ENCODE results near the genes TMEM88B, TMEM240, NADK and TMEM52.

GRCh38 chr1:1409828-1410212 lies 2.7 kb upstream of the MRPL20 start:
- PRO-cap: no peak

GRCh38 chr1:1425599-1426516 lies at the start of gene TMEM88B:
TMEM88B (plus strand) TSS chr1:1425871.
- PRO-cap: no peak

DNA sequence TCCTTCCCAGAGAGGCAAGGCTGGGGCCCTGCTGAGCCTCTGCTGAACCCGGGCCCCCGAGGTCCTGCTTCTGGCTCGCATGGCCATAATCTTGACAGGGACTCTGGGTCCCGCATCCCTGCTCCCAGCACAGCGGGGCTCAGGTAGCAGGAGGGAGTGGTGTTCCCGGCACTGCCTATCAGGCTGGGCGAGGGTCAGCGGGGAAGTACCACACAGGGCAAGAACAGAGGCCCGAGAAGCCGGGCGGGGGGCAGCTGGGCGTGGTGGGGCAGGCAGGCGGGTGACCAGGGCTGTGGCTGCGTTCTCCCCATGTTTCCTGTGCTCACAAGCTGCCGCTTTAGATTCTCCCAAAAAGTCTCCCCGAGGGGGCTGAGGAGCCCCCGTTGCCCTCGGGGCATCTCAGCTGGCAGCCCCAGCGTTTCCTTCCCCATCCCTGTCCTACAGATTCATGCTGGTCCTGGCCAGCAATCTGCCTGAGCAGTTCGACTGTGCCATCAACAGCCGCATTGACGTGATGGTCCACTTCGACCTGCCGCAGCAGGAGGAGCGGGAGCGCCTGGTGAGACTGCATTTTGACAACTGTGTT lies 18.3 kb downstream of the ATAD3B start:
- PRO-cap: no peak

DNA sequence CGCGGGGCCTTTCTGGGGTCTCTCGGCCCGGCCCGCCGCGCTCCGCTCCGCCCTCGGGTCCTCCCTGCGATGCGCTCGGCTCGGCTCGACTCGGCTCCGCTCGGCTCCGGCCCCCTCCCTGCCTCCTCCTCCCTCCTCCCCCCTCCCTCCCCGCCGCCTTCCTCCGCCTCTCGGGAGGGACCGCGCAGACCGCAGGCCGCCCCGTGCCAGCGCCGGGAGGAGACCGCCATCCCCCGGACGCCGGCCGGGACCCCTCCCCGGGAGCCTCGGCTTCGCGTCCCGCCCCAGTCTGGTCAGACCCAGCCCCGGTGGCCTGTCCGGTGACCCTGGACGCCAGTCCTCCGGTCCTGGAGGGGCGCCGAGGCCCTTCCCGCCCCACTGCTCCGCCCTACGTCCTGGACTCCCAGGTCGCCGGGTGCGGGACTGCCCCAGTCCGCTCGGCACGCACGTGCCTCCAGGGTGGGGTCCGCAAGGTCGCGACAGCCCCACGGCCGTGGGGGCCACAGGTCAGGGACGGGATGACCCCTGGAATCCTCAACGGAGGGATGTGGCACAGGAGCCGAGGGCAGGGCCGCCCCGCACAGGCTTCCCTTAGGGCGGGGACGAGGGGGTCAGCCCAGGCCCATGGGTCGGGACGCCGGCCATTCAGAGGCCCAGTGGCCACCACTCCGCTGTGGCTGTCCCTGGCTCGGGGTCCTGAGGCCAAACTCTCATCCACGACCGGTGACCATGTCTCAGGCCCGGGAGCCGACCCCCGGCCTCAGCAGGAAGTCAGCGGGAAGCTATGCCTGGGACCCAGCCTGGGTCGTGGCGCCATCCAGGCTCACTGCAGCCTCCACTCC lies at the start of gene TMEM240:
TMEM240 (minus strand) TSS at position 92 of the 842 bp plus-strand sequence.
- PRO-cap: unidirectional peak, minus-strand start at position 66 of the sequence

DNA sequence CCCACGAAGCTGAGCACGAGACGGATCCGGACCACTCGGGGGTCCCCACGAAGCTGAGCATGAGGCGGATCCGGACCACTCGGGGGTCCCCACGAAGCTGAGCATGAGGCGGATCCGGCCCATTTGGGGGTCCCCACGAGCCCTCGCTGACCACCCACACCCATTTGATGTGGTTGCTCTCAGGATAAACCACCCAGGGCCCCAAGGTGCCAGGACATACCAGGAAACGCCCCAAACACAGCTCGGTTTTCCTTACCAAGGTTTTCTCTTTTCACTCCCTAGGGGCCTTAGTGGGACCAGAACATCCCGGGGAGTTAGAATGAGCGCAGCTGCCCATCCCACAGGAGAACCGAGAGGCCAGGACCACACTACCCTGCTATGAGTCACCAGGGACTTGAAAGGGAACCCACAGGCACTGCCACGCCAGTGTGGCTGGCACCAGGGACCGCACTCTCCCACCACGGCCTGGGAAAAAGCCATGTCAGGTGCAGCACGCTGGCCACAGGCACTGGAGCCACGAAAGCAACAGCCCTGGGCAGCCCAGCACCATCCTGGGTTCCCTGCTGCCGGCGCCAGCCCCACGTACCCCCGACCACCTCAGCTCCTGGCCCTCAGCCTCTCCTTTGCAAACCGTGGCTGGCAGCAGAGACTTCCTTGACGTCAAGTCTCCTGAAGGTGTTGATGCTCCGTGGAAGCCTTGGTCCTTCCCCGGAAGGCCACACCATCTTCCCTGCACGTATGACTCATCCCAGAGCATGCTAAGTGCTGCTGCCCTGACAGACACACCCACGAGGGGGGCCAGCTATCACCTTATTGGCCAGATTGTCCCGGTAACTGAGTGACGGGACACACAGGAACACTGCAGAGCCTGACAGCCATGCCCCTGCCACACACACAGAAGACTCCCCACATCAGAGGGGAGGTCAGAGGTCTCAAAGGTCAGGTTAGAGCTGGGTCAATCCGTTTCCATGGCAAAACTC lies 14.1 kb upstream of the TMEM240 start:
- PRO-cap: no peak

DNA sequence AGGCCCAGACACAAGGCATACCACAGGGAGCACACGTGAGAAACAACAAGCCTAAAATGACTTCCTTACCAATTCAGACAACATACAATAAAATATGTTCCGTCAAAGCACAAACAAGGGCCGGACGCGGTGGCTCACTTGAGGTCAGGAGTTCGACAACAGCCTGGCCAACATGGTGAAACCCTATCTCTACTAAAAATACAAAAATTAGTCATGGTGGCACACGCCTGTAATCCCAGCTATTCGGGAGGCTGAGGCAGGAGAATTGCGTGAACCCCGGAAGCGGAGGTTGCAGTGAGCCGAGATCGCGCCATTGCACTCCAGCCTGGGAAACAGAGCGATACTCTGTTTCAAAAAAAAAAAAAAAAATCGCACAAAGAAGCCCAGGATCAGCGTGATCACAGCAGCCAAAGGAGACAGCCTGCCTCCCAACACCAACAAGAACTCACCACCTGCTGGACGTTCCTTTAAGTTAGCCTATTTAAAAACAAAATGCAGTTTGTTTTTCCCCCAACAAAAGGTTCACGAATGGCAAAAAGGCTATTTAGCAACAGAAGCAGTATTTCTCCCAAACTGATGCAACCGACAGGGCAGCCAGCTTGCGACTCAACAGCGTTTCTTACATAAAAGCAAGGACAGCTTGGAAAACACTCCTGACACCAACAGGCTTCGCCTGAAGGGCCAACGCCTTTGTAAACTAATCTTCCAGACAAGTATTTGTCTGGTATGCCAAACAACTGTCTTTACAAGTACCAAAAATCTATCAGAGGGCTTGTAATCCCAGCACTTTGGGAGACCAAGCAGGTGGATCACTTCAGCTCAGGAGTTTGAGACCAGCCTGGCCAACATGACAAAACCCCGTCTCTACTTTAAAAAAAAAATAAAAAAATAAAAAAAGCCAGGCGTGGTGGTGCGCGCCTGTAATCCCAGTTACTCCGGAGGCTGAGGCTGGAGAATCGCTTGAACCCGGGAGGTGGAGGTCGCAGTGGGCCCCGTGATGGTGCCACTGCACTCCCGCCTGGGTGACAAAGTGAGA lies 6.8 kb downstream of the SSU72 start:
- PRO-cap: no peak

DNA sequence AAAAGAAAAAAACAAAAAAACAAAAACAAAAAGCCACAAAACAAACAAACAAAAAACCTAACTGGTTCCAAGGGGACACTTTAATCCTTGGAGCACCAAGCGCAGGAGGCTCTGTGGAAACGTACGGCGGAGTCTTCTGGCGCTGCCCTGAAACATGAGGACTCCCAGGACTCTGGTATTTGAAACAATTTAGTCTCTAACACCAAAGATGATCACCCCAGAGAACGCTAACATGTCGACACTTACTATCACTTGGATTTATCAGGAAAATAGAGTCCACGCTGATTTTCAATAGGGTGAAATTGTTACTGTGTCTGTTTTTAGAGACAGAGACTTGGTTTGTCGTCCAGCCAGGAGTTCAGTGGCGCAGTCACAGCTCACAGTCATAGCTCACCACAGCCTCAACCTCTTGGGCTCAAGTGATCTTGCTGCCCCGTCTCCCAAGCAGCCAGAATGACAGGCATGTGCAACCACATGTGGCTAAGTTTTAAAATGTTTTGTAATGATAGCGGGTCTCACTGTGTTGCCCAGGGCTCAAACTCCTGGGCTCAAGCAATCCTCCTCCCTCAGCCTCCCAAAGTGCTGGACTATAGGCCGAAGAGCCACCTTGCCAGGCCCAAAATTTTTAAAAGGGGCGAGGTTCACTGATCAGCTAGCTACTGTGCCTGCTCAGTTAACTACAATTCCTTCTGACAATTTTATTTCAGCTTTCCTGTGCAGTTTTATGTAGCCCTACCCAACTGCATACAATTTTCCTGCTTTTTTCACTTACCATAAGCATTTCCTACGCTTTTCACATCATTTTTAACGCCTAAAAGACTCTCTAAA lies 5.3 kb downstream of the SSU72 start:
- PRO-cap: no peak

- PRO-cap: no peak
Observed at GRCh38 chr1:1683282-1684520, 8.9 kb downstream of the SLC35E2B start.

DNA sequence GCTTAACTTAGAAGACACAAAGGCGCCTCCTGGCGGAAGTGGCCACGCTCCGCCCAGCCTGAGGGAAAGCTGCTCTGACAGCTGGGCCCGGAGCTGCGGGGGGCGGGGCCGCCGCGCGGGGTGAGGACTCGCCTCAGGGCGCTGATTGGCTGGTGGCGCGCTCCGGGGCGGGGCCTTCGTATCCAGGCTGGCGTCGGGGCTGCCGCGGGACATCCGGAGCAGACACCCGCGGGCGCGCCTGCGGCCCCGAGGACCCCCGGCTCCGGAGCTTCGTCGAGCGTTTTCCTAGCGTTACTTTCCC lies 693 bp upstream of the SLC35E2B start:
- PRO-cap: no peak

GRCh38 chr1:1758531-1759659 lies 19.4 kb downstream of the NADK start:
- PRO-cap: no peak

- PRO-cap: no peak
Observed at GRCh38 chr1:1775231-1775949, 2.9 kb downstream of the NADK start.

DNA sequence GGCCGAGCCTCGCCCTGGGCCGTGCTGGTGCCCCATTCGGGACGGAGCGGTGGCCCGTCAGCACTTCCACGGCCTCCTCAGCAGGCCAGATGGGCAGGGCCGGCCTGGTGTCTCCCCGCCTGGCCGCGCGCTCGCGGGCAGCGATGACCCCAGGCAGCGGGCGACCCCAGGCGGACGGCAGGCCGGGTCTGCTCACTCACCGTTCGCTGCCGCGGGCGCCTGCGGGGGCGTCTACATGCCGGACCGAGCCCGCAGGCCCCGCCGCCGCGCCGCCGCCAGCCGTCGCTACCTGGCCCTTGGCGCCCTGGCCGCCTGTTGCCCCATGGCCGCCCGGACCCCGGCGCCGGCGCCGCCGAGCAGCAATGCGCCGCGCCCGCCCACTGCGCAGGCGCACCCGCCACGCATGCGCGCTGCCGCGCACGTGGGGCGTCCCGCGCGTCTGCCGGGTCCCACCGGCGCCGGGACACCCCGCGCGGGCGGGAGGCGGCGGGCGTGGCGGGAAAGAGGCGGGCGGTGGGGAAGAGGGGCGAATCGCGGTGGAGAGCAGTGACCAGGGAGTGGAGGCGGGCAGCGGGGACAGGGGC lies at the start of gene NADK:
NADK (minus strand) TSS at position 382 of the 584 bp plus-strand sequence.
- PRO-cap: unidirectional peak, minus-strand start at position 354 of the sequence

DNA sequence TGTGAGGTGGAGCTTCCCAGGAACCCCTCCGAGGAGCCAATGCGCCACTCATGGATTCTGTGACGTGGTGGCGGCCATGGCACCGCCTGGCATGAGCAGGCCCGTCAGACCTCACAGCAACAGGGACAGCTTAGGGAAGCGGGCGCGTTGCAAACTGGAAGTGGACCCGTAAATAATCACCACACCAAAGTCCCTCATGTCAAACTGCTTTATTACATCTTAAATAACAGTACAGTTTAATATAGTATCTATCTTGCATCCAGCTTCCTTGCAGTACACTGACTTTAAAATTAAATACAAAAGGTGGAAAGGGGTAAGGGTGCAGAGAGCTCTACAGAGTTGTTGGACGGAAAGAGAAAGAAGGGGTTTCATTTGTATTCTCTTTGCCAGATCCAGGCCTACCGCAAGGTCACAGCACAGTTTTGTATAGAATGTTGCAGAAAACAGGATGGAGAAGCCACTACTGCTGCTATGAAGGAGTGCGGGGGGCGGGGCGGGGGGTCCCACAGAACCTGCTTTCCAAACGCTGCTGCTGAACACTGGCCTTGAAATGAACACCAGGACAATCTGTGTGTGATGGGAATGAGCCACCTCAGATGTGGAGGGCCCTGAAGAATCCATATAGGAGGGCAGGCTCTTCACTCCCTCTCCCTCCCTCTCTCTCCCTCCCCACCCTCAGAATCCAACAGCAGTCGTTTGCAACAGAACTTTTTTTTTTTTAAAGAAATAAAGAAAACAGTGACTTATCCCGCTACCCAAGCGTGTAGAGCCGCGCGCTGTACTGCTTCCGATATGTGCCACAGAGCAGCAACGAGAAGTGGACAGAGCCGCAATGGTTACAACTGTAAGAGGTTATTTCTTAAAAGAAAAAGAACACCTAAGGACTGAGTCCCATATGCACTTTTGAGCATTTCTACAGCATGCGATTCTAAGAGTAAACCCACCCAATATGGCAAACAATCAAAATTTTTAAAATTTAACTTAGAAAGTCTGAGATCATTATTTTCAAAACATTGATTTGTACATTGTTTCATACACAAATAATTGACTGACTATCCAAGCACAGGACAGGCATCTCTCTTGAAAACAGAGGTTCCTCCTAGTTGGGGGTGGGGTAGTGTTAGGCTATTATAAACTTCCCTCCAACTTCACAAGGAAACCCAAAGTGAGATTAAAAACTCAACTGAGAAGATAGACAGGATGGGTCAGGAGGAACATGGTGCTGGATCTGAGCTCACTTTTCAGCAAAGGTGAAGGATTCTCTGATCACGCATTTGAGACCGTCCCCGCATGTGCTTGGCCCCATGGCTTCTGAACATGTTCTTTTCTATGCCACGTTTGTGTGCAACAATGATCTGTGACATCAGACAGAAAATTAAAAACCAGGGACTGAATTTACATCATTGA lies 7.3 kb upstream of the NADK start:
- PRO-cap: no peak

GRCh38 chr1:1790199-1790627 lies 11.9 kb upstream of the NADK start:
- PRO-cap: no peak

- PRO-cap: no peak
Observed at GRCh38 chr1:1835882-1836654, 54.8 kb downstream of the GNB1 start.

DNA sequence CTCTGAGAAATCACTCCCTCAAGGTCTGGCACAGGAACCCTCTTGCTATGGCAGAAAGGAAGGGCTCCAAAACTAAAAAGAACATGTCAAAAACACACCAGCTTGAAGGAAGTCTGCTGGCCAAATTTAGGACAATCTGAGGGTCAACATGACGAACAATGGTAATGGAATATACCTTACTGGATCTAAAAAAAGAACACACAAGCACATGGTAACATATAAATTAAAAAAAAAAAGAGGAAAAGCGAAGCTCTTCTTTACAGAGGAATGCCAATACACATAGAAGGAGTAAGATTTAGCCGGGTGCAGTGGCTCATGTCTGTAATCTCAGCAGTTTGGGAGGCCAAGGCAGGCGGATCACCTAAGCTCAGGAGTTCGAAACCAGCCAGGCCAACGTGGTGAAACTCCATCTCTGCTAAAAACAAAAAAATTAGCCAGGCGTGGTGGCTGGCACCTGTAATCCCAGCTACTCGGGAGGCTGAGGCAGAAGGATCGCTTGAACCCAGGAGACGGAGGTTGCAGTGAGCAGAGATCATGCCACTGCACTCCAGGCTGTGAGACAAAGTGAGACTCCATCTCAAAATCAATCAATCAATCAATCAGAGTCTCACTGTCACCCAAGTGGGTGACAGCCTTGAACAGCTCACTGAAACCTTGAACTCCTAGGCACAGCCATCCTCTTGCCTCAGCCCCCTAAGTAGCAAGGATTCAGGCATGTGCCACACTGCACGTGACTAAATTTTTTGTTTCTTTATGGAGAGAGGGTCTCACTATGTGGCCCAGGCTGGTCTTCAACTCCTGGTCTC lies 44.7 kb downstream of the GNB1 start:
- PRO-cap: no peak

GRCh38 chr1:1852662-1853879 lies 37.8 kb downstream of the GNB1 start:
- PRO-cap: no peak

DNA sequence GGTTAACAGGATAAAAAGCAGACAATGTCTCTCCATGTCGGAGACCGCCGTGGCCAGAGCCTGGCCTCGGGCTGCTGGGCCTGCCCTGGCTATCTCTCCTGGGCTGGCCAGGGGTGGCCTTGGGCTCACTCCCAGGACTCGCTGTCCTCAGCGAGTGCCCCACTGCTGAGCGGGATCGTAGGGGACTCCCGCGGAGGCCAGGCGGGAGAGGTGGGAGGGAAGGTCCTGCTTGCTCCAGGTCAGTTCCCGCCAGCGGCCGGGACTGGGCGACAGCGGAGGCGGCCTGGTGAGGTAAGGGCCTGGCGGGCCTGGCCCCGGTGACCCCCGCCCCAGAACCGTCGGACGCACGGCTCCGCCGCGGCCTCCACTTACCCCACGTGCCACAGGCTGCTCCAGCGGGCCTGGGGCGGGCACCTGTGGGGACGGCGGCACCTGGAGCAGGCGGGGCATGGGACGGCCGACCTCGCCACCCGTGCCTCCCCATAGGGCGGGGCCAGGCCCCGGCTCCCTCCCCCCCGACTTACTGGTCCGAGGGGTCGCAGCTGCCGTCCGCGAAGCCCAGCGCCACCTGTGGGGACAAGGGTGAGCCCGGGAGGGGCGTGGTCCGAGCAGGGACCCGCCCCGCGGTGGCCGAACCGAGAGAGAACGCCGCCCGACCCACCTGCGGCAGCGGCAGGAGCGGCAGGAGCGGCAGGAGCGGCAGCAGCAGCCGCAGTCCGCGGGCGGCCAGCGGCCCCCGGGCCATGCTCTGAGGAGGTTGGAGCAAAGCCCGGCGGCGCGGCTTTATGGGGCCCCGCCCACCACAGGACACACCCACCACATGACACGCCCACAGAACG lies at the start of gene TMEM52:
TMEM52 (minus strand) TSS at position 759 of the 839 bp plus-strand sequence.
- PRO-cap: unidirectional peak, minus-strand start at position 759 of the sequence

- PRO-cap: no peak
Observed at GRCh38 chr1:2052089-2052452, 1.9 kb downstream of the PRKCZ start.

DNA sequence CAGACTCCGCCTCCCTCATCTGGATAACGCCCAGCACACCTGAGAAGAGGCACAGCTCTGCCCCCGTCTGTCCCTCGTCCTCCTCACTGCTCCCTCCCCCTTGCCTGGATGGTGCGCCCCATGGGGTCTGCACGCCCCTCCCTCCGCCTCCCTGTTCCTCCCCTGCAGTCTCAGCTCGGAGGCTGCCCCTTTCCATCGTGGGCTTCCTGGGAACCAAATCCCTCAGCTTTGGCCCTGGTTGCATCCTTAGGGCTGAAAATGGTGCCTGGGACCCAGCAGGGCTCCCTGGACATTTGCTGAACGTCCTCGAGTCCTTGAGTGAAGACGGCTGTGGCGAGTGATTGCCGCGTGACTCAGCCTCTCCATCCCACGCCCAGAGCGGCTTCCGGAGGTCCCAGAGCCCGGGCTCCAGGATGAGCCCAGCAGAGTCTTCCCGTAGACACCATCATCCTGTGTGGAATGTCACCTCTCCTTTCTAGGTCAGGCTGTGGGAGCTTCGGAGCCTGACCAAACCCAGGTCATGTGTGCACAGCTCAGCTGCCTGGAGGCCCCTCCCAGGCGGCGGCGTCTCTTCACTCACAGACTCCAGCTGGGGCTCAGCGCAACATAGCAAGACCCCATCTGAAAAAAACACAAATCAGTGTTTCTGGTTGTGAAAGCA lies 38.1 kb downstream of the PRKCZ start:
- PRO-cap: no peak